ENCODE measurements around a stretch of chr20.

DNA sequence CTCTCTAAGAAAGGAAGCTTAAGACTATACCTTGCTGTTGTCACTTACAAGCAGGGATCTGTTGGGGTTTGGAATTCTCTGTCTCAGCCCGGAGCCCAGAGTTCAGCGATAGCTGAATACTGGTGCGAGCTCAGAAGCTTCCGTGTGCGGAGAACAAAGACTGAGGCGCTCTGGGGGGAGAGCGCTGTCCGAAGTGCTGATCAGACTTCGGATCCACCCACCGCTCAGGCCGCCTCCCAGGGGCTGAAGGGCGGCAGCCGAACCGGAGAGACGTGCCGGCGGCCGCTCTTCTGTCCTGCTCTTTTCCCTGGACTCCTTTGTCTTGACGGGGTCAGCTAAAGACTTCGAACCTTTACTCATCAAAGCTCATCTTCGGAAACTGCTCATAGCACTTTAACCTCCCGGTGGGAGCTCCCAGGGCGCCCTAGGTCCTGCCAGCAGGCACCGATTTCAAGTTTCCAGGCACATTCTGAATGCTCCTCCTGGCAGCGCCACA lies 2.3 kb upstream of the MYT1 start:
- RRBS: 4% methylated on average over 6 of the region's 25 CpGs

- RRBS: no CpG with 5 or more reads among the region's 11 CpGs
These were observed 17.2 kb upstream of the PCMTD2 start for GRCh38 chr20:64238132-64238864.

DNA sequence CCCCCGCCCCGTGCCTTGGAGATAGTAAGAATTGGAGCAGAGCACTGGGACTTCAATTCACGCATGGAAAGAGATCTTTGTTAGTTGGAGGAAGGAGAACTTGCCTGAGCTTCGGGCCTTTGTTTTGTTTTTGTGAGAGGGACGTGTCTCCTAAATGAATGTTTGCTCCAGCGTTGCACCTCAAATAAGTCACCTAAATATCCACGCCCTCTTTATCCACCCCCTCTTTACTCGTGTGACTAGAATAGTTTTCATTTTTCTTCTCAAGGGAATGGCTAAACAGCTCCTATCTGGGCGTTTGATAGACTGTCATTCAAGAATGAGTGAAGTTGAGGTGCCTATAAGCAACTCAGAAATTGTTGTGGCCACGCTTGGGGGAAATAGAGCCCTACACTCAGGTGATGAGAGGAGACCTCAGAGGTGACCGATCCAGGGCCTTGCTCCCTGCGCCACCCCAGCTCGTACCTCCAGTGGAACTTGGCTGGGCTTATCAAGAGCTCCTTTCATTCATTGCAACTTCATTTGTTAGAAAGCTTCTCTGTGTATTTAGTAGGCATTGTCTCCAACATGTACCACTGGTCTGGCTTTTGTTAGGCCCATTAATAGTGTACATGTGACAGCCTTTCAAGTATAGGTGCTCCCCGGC lies 857 bp downstream of the PCMTD2 start:
- RRBS: no CpG with 5 or more reads among the region's 14 CpGs

GRCh38 chr20:64262710-64263394 lies 7.3 kb downstream of the PCMTD2 start:
- RRBS: no CpG with 5 or more reads among the region's 13 CpGs

Data from Ishikawa (cell line).